HepG2 (cell line): ENCODE results near the genes NBPF3 and RAP1GAP.

DNA sequence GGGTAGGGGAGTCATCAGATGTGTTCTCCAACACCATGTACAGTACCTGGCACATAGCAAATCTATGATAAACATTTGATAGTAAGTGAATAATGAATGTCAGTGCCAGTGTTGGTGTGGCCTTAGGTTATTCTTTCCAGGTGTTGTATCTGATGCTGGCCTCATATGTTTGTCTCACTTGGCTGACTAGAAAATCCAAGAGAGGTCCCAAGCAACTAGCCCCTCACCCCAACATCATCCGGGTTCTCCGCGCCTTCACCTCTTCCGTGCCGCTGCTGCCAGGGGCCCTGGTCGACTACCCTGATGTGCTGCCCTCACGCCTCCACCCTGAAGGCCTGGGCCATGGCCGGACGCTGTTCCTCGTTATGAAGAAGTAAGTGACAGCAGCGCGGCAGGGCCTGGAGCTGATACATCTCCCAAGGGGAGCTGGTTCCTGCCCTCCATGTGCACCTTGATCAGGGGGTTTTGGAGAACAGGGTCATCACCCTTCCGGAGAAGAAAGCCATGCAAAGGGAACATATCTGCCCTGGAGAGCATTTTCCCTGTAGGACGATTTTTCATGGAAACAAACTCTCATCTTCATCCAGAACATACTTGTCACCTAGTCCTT lies 11.1 kb downstream of the PINK1 start:
- RRBS, 2 experiments = no CpG with 5 or more reads among the region's 14 CpGs
CAGE:
- cytosol, long polyA minus RNA = no peak
- cytosol, long polyA plus RNA = no peak
- long polyA plus RNA = no peak
- nucleus, long polyA minus RNA = no peak
- nucleus, long polyA plus RNA = no peak

- RRBS, 2 experiments = no CpG with 5 or more reads among the region's 19 CpGs
CAGE:
- cytosol, long polyA minus RNA = no peak
- cytosol, long polyA plus RNA = no peak
- long polyA plus RNA = no peak
- nucleus, long polyA minus RNA = no peak
- nucleus, long polyA plus RNA = no peak
Measured at GRCh38 chr1:20650373-20651470, 10.4 kb downstream of the DDOST start.

GRCh38 chr1:20684094-20684532 lies 22.9 kb upstream of the DDOST start:
- RRBS, 2 experiments = no CpG with 5 or more reads among the region's 11 CpGs
CAGE:
- cytosol, long polyA minus RNA = no peak
- cytosol, long polyA plus RNA = no peak
- long polyA plus RNA = no peak
- nucleus, long polyA minus RNA = no peak
- nucleus, long polyA plus RNA = no peak

GRCh38 chr1:20725313-20725579 lies 7.3 kb downstream of the SH2D5 start:
- RRBS, 2 experiments = no CpG with 5 or more reads among the region's 9 CpGs
CAGE:
- cytosol, long polyA minus RNA = no peak
- cytosol, long polyA plus RNA = no peak
- long polyA plus RNA = no peak
- nucleus, long polyA minus RNA = no peak
- nucleus, long polyA plus RNA = no peak

- RRBS, 2 experiments = no CpG with 5 or more reads among the region's 2 CpGs
CAGE:
- cytosol, long polyA minus RNA = no peak
- cytosol, long polyA plus RNA = no peak
- long polyA plus RNA = no peak
- nucleus, long polyA minus RNA = no peak
- nucleus, long polyA plus RNA = no peak
Measured at GRCh38 chr1:20792138-20792590, 5.1 kb upstream of the HP1BP3 start.

GRCh38 chr1:20899473-20900074 lies 112.5 kb upstream of the HP1BP3 start:
- RRBS, 2 experiments = no CpG with 5 or more reads among the region's 3 CpGs
CAGE:
- cytosol, long polyA minus RNA = no peak
- cytosol, long polyA plus RNA = no peak
- long polyA plus RNA = no peak
- nucleus, long polyA minus RNA = no peak
- nucleus, long polyA plus RNA = no peak

GRCh38 chr1:21137204-21137690 lies 39.5 kb downstream of the EIF4G3 start:
- RRBS, 2 experiments = no CpG with 5 or more reads among the region's 3 CpGs
CAGE:
- cytosol, long polyA minus RNA = no peak
- cytosol, long polyA plus RNA = no peak
- long polyA plus RNA = no peak
- nucleus, long polyA minus RNA = no peak
- nucleus, long polyA plus RNA = no peak

GRCh38 chr1:21156088-21157142 lies 20.3 kb downstream of the EIF4G3 start:
- RRBS, 2 experiments = no CpG with 5 or more reads among the region's 10 CpGs
CAGE:
- cytosol, long polyA minus RNA = no peak
- cytosol, long polyA plus RNA = no peak
- long polyA plus RNA = no peak
- nucleus, long polyA minus RNA = start-site peak on the minus strand at chr1:21156633-21156684, 25 reads
- nucleus, long polyA plus RNA = no peak

- RRBS, 2 experiments = 86% methylated on average over 1 of the region's 29 CpGs; no CpG with 5 or more reads in 1 of the 2 experiments
CAGE:
- cytosol, long polyA minus RNA = no peak
- cytosol, long polyA plus RNA = no peak
- long polyA plus RNA = no peak
- nucleus, long polyA minus RNA = no peak
- nucleus, long polyA plus RNA = no peak
Measured at GRCh38 chr1:21262250-21263366, 27.7 kb downstream of the ECE1 start.

- RRBS, 2 experiments = no CpG with 5 or more reads among the region's 5 CpGs
CAGE:
- cytosol, long polyA minus RNA = no peak
- cytosol, long polyA plus RNA = no peak
- long polyA plus RNA = no peak
- nucleus, long polyA minus RNA = no peak
- nucleus, long polyA plus RNA = no peak
Measured at GRCh38 chr1:21298694-21299456, 8.6 kb upstream of the ECE1 start.

DNA sequence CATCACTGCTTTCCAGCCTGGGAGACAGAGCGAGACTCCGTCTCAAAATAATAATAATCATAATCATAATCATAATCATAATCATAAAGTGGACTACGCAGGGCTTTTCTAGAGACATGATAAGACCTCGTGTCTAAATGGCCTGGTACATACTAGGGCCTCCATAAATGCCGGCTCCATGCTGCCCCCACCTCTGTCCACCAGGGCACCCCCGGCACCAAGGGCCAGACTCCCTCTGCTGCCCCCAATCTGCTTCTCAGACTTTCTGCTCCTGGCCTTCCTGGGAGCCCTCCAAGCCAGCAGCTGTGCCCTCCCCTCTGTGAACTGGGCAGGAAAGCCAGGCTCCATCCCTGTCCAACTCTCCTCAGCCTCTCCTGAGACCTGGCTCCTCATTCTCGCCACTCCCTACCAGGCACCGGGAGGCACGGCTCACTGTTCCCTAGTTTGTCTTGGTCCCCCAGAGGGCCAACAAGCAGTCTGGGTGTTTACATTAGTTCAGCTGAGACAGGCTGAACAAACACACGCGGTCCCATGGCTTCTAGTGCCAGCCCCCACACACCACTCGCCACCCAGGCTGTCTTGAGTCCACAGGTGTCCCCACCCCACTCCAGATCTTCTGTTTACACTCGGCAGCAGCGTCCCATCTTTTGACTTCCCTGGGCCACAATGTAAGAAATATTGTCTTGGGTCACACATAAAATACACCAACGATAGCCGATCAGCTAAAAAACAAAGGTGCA lies 29.2 kb upstream of the ECE1 start:
- RRBS, 2 experiments = 100% methylated on average over 1 of the region's 16 CpGs; no CpG with 5 or more reads in 1 of the 2 experiments
CAGE:
- cytosol, long polyA minus RNA = no peak
- cytosol, long polyA plus RNA = no peak
- long polyA plus RNA = no peak
- nucleus, long polyA minus RNA = no peak
- nucleus, long polyA plus RNA = no peak

- RRBS, 2 experiments = no CpG with 5 or more reads among the region's 15 CpGs
CAGE:
- cytosol, long polyA minus RNA = no peak
- cytosol, long polyA plus RNA = no peak
- long polyA plus RNA = no peak
- nucleus, long polyA minus RNA = no peak
- nucleus, long polyA plus RNA = no peak
Measured at GRCh38 chr1:21324373-21325234, 34.3 kb upstream of the ECE1 start.

DNA sequence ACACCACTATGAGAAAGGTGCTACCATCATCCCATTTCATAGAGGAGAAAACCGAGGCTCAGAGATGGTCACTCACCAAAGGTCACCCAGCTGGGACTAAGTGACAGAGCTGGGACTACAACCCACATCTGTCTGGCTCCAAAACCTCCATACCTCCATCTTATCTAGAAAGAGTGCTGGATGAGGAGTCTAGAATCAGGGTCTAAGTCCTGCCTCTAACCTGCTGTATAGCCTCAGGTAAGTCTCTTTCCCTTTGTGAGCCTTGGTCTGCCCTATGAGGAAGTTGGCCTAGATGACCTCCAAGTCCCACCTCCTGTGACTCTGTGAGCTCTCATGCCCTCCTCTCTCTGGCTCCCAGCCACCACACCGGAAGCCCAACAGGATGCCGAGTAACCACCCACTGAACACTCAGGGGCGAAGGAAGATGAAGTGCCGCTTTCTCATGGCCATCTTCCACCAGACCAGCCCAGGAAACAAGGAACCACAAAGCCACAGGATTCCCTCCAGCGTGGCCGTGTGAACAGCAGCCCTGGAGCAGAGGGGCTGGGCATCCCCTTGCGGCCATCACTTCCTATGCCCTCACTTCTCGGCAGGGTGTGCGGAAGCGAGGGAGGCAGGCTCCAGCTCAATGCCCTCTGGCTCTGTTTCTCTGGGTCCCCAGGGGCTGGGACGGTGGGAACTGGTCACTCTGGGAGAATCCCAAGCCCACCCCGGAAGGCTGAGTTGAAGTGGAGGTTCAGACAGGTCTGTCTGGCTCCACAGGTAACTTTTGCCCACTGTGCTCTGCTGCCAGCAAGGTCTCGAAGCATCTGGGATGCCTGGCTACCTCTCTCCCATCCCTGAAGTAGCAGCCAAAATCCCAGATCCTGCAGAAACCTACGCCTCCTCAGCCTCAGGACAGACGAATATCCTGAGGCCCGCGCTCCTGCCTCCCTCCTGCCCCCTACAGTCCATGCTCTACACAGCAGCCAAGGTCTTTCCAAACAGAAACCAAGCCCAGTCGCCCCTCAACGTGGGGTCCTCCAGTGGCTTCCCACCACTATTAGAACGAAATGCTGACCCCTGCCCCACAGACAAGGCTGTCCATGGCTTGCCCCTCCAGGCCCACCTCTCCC lies 44.0 kb upstream of the ECE1 start:
- RRBS, 2 experiments = no CpG with 5 or more reads among the region's 21 CpGs
CAGE:
- cytosol, long polyA minus RNA = no peak
- cytosol, long polyA plus RNA = no peak
- long polyA plus RNA = no peak
- nucleus, long polyA minus RNA = no peak
- nucleus, long polyA plus RNA = no peak

DNA sequence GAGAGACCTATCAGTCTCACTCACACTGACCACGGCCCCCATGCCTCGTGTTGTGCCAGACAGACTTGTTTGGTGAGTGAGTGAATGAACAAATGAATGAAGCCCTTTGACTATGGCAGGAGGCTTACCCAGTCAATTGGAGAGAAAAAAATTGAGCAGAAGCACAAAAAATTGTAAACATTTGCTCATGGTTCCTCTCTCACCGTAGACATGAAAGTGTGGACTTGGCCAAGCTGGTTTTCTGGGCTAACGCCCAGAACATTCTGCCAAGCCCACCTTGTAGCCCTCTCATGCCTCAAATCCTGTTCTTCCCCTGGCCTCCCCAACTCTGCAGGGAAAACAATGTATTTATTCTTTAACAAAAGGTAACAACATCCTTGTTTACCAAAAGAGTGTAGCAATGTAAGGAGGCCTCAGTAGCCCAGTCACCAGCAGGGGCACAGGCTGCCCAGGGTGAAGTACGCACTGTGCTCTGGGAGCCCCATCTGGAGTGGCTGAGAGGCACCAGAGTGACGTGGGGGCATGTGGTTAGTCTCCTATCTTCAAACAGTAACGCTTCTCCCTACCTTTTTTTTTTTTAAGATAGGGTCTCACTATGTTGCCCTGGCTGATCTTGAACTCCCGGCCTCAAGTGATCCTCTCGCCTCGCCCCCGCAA lies 51.1 kb upstream of the ECE1 start:
- RRBS, 2 experiments = no CpG with 5 or more reads among the region's 11 CpGs
CAGE:
- cytosol, long polyA minus RNA = no peak
- cytosol, long polyA plus RNA = no peak
- long polyA plus RNA = no peak
- nucleus, long polyA minus RNA = no peak
- nucleus, long polyA plus RNA = no peak

DNA sequence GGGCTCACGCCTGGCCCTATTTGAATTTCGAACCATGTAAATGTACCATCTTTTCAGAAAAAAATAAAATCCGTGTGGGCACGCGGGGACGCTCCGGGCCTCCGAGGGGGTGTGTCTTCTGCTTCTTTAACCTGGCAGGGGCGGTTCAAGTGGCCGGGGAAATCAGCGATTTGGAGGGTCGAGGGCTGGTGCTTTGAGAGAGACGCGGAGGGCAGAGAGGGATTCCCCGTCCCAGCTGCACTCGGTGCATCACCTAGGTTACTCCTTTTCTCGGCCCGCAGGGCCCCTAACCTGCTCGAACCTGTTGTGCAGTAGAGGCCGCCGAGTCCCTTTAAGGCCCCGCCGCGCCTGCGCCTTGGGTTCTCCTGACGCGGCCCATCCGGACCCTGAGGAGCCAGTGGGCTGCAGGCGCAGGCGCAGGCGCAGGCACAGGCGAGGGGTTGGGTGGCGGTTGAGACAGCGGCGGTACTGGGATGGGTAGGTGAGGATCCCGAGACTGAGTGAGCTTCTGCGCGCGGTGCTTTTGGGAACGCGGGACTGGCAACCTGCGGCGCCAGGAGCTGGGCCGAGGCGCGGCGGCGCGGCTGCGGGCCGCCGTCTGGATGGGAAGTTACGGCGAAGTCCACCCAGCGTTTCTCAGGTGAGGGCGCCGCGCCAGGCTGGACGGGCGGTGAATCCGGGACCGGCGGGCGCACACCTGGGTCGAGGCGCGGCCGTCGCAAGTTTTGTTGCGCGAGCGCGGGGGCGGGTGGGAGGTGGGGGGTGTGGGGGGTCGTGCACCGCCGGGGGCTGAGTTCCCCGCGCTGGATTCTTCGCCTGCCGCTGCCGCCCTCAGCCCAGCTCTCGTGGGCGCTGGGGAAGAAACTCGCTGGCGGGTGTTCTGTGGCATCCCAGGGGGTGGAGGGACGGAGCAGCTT lies at the start of gene NBPF3:
Gene NBPF3 (plus strand): TSS at position 429 of the 917 bp plus-strand sequence.
- RRBS, 2 experiments = no CpG with 5 or more reads among the region's 87 CpGs
CAGE:
- cytosol, long polyA minus RNA = no peak
- cytosol, long polyA plus RNA = no peak
- long polyA plus RNA = start-site peak on the plus strand centred at position 425 of the sequence, 16 bp wide, 22 and 30 reads in 2 replicates
- nucleus, long polyA minus RNA = no peak
- nucleus, long polyA plus RNA = start-site peak on the plus strand centred at position 425 of the sequence, 25 bp wide, 62 and 72 reads in 2 replicates

DNA sequence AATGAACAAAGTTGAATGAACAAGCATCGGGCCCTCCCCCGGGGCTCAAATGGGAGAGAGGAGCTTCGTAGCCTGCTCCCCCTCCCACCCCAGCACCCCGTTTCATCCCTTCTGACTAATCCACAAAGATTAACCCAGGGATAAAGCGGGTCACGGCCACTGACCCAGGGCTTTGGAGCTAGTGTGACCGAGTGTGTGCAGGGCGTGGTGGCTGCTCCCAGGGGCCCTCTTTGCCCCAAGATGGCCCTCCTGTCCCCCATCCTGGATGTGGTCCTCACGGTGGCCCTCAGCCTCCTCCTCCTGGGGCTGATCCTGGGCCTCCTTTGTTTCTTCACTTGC lies 37.9 kb downstream of the ALPL start:
- RRBS, 2 experiments = no CpG with 5 or more reads among the region's 9 CpGs
CAGE:
- cytosol, long polyA minus RNA = no peak
- cytosol, long polyA plus RNA = no peak
- long polyA plus RNA = no peak
- nucleus, long polyA minus RNA = no peak
- nucleus, long polyA plus RNA = no peak

DNA sequence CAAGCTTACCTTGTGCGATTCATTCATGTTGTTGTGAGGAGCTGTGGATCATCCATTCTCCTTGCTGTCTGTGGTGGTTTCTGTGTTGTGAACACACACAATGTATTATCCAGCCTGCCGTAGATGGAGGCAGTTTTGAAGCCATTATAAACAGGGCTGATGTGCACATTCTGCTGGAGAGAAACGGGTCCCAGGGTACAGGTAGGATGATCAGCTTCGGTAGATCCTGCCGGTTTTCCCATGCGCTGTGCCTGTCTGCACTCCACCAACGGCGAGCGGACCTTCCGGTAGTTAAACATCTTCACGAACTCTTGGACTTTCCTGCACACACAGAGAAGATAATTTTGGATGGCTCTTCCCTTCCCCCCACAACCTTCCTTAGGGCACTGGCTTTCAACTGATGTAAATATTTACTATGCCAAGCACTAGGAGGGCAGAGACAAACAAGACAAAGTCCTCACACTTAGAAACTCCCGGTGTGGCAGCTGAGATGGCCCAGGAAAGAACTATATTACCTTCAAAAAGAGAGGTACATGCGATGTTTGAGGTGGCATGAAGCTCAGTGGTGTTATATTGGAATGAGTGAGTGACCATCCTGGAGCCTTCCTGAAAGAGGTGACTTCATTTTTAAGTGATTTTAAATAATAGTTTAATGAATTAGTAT lies 41.7 kb downstream of the ALPL start:
- RRBS, 2 experiments = 4% methylated on average over 6 of the region's 13 CpGs
CAGE:
- cytosol, long polyA minus RNA = no peak
- cytosol, long polyA plus RNA = no peak
- long polyA plus RNA = no peak
- nucleus, long polyA minus RNA = no peak
- nucleus, long polyA plus RNA = no peak

DNA sequence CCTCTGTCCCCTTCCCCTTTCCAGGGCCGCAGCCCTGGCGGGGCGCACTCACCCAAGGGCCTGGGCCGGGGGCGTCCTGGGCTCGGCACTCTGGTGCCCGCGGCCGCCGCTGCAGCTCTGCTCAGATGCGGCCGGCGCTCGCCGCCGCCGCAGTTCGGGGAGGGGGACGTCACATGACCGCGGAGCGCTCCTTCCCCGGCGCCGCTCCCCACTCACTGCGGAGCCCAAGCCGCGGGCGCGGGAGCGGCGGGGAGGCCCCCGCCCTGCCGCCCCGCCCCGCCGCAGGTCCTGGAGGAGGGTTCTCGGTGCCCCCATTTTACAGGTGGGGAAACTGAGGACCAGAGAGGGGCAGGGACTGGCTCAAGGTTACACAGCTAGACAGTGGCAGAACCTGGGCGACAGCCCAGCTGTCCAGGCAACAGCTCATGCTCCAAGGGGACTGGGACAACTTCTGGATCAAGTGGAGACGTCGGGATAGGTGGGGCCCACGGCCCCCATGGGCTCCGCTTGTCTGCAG lies at the start of gene RAP1GAP:
Gene RAP1GAP (minus strand): TSS at position 156 of the 517 bp plus-strand sequence.
- RRBS, 2 experiments = 1% methylated on average over 20 of the region's 43 CpGs
CAGE:
- cytosol, long polyA minus RNA = no peak
- cytosol, long polyA plus RNA = no peak
- long polyA plus RNA = no peak
- nucleus, long polyA minus RNA = no peak
- nucleus, long polyA plus RNA = start-site peak on the minus strand centred at position 142 of the sequence, 43 bp wide, 60 and 112 reads in 2 replicates

DNA sequence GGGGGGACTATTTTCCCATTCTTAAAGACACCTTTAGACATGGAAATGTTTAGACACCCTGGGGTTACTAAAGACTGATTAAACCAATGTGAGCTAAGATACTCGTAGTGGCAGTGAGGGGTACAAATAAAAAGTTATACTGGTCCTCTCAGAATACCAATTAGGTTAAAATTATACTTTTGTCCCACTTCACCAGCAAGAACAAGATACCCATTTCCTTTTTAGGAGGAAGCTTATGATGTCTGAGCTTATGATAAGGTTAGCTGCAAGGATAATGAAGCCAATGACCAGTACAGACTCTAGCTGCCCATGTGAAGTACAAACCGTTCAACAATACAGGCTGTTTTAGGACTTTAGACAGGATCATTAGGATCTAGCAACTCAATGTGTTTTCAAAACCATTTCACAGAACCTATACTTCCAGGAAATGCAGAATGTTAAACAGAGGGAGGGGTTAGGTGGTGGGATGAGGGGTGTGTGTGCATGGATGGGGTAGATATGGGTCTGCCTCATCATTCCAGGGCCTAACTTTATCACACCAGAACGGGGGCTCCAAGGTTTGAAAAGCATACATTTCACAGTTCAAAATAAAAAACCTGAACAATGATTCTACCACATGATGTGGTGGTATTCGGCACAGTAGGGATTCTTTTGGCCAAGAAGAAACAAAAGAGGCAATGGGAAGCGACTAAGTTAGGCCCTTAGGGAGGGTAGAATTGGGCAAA lies 18.5 kb upstream of the RAP1GAP start:
- RRBS, 2 experiments = no CpG with 5 or more reads among the region's 5 CpGs
CAGE:
- cytosol, long polyA minus RNA = no peak
- cytosol, long polyA plus RNA = no peak
- long polyA plus RNA = no peak
- nucleus, long polyA minus RNA = start-site peak on the minus strand centred at position 120 of the sequence, 160 bp wide, 14 reads; start-site peak on the minus strand centred at position 359 of the sequence, 116 bp wide, 7 reads
- nucleus, long polyA plus RNA = no peak

- RRBS, 2 experiments = no CpG with 5 or more reads among the region's 9 CpGs
CAGE:
- cytosol, long polyA minus RNA = no peak
- cytosol, long polyA plus RNA = no peak
- long polyA plus RNA = no peak
- nucleus, long polyA minus RNA = no peak
- nucleus, long polyA plus RNA = no peak
Measured at GRCh38 chr1:21913109-21913714, 23.9 kb downstream of the HSPG2 start.